B cell (primary cell): ENCODE measurements around a stretch of chr1.

GRCh38 chr1:207867252-207868506 lies 43.2 kb downstream of the CD34 start:
- PRO-cap: bidirectional peak, plus-strand start at chr1:207868460, minus-strand start at chr1:207868297
- CAGE, long polyA plus RNA: no peak

DNA sequence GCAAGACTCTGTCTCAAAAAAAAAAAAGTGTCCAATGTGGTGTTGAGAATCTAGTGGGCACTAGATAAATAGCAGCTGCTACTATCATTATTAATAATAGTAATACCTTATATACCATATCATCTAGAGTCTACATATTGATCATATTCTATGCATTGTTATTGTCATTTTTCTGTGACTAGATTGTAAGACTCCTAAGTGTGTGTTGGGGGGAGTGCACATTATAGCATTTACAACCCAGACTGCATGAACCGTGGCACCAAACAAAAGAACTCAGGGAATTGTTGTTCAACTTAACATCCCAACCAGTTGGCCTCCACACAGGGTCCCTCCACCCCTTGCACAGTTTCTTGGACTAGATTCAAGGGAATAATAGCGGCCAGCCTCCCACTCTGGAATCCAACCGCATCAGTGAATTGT lies 18.3 kb downstream of the CD34 start:
- PRO-cap: no peak
- CAGE, long polyA plus RNA: no peak

- PRO-cap: no peak
- CAGE, long polyA plus RNA: no peak
Observed at GRCh38 chr1:208183956-208185016, 59.9 kb downstream of the PLXNA2 start.

- PRO-cap: no peak
- CAGE, long polyA plus RNA: no peak
Observed at GRCh38 chr1:208192130-208192577, 52.0 kb downstream of the PLXNA2 start.

- PRO-cap: no peak
- CAGE, long polyA plus RNA: no peak
Observed at GRCh38 chr1:208234484-208235248, 9.5 kb downstream of the PLXNA2 start.

DNA sequence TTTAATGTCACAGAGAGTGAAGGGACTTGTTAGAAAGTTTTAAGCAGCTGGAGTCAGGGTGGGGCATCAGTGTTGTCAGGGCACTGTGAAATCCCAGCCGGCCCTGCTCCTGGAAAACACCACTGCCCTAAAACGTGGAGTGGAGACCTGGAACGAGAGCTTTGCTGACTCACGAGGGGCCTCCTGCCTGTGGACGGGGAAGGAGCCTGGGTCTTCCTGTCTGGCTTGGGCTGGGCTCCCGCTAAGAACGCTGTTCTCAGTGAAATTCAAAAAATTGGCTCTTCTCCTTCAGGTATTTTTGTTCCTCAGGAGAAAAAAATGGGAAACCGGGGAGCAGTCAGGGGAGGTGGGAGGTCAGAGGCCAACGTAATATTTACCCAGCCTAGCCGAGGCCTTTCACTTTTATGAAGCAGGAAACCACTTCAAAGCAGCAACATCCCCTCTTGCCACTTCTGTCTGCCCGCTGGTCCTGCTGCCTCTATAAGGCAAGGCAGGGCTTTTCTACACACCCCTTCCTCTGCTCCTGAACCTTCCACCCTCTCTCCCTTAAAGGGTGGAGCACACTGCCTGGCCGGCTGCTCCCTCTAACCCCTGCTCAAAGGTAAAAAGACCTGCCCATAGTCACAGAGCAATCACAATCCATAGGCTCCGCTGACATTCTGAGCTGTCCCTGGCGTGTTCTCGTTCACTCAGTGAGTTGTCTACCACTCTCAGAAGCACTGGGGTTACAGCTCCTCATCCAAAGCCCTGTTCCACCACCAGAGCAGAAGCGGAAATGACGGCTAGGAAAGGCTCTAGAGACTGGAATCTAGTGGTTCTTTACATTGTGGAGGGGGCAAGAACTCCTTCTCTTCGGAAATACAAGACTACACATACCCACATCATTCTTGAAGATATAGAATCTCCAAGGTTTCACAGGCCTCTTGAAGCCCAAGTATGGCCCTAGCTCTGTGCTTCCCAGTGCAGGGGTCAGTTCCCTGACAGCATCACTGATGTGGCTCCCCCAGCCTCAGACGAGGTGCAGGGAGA lies 7.9 kb downstream of the PLXNA2 start:
- PRO-cap: no peak
- CAGE, long polyA plus RNA: no peak

DNA sequence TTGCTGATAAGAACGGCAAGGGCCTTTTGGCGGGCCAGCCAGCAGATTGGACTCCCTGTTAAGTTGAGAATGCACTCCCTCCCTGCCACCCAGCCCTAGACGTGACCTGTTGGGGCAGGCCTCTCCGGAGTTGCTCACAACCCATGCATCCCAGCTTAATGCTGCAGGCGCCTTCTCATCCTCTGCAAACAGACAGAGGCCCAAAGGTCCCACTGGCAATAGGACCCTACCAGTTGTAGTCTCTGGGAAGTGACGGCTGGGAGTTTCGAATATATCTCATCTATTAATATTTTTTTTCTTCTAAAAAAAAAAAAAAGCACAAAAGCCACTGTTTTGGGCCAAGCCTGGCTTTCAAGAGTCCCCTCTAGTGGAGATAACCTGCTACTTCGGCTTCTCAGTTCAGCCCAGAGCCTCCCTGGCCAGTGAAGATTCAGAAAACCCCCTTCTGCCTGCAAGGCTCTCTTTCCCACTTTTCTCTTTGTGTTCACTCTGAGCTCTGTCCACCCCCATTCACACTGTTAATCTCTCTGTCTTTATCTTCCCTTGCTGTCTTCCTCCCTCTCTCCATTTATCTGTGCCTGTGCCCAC lies 5.2 kb downstream of the PLXNA2 start:
- PRO-cap: no peak
- CAGE, long polyA plus RNA: no peak

DNA sequence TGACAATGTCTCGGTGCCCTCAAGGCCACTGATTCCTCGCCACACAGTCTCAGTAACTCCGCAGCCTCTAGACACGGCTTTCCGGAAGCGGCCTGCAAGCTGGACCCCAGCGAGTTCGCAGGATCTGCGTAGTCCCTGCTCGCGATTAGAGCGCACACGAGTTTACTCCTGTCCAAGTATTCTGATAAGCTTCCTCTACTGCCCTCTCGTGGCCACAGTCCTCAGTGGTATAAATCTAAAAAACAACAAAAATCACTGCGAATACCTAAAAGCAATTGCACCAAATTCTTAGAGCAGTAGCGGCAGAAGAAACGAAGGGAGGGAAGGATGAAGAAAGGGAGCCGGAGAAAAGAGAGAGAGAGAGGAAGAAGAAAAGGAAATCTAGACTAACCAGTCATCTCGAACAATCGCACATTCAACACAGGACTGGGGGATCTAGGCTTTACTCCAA lies 1.1 kb upstream of the PLXNA2 start:
- PRO-cap: unidirectional peak, minus-strand start at position 147 of the sequence
- CAGE, long polyA plus RNA: no peak

GRCh38 chr1:208988728-208989173 lies 594.8 kb upstream of the CAMK1G start:
- PRO-cap: no peak
- CAGE, long polyA plus RNA: no peak

DNA sequence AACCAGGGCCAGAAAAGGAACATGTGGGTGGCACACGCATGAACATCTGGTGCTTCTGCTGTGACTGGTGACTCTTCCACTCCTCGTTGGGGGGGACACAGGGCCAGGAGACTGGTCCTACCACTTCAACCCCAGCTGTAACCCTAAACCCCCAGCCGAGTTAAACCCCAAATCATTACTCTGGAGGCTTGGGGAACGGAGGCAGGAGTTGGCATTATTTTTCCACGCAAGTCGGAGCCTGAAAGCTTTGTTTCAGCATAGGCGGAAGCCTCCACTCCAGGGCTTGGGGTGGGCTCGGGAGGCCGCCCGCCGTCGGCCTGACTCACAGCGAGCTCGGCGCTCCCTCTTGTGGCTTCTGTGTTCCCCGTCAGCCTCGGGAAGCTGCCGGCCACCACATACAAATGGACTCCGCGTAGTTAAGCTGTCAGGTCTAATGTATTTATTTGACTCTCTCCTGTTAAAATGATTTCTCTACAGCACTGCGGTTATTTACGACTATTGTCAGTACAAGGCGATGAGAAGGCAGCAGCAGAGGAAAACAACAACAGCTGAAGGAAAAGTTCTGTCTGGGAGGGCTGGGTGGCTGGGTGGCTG lies 375.9 kb upstream of the CAMK1G start:
- PRO-cap: no peak
- CAGE, long polyA plus RNA: no peak

GRCh38 chr1:209427252-209427605 lies 156.3 kb upstream of the CAMK1G start:
- PRO-cap: no peak
- CAGE, long polyA plus RNA: no peak

DNA sequence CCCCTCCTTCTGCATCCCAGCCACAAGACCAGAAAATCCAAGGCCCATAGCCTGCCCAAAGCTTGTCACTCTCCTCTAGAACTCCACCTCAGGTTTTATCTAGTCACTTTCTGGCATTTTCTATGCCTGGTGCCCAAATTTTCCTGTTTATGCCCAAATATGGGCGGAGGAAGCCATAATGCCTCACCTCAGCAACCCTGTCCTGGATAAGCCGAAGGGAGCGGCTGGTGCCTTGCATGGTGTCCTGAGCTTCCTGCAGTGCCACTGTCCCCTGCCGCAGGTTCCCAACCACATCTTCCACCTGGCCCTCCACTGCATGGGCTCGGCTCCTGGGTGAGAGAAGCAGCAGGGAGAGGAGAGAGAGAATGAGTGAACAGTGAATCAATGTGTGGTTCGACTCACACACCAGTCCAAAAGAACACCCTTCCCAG lies 34.2 kb downstream of the CAMK1G start:
- PRO-cap: no peak
- CAGE, long polyA plus RNA: no peak

DNA sequence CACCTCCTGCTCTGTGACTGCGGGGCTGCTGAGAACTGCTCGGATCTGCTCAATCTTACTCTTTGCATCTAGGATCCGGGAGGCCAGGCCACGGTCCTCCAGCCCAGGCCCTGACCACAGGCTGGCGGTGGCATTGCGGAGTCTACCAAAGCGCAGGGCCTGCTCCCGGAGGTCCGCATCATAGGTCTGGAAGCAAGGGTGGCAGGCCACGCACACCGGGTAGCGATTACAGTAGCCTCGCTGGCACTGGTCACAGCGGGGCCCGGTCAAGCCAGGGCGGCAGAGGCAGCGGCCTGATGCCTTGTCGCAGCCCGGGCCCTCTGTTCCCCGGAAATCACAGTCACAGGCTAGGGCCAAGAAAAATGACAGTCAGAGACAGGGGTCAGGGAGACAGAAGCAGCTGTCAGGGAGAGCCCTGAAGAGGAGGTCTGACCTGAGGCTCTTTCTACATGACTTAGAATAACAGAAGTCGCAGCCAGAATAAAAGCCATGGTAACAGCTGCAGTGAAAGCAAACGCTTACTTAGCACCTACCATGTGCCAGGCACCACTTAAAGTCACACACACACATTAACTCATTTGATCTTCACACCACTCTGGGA lies 26.4 kb downstream of the LAMB3 start:
- PRO-cap: no peak
- CAGE, long polyA plus RNA: no peak

- PRO-cap: no peak
- CAGE, long polyA plus RNA: no peak
Observed at GRCh38 chr1:209627993-209628430, 24.2 kb downstream of the LAMB3 start.

DNA sequence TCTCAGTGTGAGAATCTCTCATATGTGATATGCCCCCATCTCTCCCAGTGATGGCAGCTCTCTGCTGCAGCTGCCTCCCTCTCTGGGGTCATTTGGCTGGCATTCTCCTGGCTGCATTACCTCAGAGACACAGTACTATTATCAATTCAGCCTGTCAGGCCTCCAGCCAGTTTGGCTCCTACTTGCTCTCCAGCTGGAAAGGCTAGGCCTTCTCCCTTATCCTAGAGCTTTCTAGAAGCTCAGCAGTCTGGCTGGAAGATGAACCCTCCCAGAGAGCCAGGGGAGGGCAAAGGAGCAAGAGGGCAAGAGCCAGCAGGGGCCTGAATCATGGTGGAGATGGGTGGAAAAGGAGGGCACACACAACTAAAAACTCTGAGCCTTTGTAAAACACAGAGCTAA lies 8.9 kb downstream of the LAMB3 start:
- PRO-cap: no peak
- CAGE, long polyA plus RNA: no peak

DNA sequence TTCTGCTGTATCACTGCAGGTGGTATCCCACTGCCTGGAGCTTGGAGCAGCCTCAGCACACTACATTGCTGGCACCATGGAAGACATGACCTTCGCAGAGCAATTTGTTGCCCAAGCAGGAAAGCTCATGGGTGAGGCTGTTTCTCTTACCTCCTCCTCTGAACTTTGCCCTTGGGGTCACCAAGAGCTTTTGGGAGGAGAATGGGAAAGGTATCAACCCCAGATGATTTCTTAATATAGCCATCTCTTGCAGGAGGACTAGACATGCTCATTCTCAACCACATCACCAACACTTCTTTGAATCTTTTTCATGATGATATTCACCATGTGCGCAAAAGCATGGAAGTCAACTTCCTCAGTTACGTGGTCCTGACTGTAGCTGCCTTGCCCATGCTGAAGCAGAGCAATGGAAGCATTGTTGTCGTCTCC lies 2.1 kb downstream of the HSD11B1 start:
- PRO-cap: no peak
- CAGE, long polyA plus RNA: no peak

DNA sequence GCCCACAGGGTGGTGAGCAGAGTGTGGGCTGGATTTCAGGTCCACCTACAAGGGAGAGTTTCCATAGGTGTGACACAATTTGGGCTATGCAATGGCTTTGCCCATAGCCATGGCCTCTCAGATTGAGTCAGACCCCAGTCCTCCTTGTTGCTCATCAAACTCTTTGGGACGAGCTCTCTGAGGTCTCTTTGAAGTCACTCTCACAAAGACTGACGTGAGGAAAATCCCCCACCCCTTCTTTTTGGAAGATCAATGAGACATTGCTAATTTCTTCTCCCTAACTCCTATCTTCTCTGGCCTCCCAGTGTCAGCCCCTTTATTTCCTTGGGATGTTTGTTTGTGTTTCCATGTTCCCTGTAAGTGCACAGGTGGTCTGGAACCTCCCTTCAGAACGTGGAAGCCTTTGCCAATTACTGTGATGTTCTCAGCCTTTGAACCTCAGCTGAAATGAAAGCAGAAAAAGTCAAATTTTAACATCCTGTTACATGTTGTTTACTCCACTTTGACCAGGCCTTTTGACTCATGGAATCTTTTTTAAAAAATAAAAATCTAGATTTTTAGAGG lies 19.5 kb downstream of the HSD11B1 start:
- PRO-cap: no peak
- CAGE, long polyA plus RNA: no peak

GRCh38 chr1:209769169-209769824 lies 13.4 kb downstream of the TRAF3IP3 start:
- PRO-cap: no peak
- CAGE, long polyA plus RNA: no peak

- PRO-cap: no peak
- CAGE, long polyA plus RNA: no peak
Observed at GRCh38 chr1:209801798-209802633, 3.9 kb downstream of the IRF6 start.

DNA sequence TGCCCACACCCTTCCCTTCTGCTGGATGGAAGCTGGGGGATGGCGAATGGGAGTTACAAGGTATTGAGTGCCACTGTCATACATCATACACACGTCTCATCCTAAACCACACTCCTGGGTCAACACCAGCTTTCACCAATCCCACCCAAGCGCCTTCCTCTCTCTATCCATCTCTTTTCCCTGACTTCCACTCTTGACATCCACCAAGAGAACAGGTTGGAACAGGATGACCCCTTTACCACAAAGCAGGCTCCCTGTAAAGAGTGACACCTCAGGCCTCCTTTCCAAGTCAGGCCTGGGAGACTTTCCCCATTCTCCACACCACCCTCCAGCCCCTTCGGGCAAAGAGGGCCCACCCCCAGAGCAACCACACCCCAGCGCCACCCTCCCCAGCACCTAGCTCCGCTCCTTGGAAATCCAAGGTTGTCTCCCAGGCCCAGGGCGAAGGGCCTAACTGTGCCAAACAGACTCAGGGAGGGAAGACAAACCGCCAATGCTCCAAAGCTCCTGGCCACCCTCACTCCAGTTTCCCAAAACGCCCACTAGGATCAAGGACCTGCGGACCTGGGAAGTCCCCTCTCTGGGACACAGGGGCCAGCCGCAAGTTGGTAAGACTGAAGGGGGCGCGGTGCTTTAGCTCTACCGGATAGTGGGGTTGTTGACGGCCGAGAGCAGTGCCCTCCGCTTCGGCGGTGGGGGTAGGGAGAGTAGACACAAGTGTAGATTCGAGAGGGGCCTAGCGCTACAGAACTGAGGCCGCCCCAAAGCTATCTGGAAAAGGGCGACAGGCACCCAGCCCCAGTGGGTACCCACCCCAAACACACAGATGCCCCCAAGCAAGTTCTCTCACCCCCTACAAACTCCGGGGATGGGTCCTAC lies 694 bp downstream of the IRF6 start:
- PRO-cap: no peak
- CAGE, long polyA plus RNA: no peak